NT2/D1 (cell line): ENCODE measurements around a stretch of chr18.

DNA sequence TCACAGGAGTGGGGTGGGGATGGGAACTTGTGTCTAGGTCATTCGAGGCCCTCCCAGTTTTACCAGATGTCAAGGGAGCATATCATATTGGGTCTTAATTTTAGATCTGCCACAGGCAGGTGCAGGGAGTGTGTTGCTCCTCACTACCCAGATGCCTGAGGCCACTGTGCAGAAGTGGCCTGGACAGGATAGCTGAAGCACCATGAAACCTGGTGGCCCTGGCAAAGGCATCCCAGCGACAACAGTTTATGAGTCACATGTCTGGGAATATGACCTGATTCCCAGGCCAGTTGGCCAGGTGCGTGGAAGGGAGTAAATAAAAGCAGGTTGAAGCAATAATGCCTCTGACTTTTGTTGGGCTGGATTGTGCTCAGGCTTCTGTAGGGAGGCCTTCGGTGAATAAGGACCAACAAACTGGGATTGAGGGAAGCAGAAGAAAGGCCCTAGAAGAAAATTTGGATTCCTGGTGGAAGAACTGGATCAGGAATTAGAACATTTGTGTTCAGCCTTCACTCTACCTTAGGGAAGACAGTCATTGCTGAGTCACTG lies 78.3 kb upstream of the ZNF516 start:
- RRBS, 2 experiments = no CpG with 5 or more reads among the region's 4 CpGs

GRCh38 chr18:76638864-76639329 lies 143.9 kb upstream of the ZNF516 start:
- RRBS, 2 experiments = no CpG with 5 or more reads among the region's 10 CpGs

DNA sequence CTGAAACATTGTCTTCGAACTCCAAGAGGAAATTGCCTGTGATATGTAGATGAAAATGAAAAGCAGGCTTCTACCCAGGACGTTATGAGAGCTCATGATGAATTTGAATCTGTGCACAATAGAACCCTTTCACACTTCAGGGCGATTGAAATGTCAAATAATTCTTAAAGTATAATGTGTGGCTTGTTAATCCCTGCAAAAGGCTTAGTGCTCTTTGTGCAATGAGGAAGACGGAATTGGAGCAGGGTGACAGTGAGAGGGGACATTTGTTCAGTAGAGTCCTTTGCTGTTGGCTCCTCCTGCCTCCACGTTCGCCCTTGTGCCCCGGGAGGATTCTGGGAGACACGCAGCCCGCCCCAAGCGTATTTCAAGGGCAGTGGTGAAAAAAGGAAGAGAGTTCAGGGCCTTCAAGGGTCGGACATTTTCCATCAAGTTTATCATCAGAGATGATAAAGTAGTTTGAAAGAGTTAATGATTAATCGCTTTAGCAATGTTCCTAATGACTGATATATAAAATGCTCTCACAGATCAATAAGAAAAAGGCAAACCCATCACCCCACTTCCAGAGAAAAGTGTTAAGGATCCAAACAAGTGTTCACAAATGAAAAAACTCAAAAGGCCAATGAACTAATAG lies 50.8 kb upstream of the ZNF236 start:
- RRBS, 2 experiments = no CpG with 5 or more reads among the region's 12 CpGs

DNA sequence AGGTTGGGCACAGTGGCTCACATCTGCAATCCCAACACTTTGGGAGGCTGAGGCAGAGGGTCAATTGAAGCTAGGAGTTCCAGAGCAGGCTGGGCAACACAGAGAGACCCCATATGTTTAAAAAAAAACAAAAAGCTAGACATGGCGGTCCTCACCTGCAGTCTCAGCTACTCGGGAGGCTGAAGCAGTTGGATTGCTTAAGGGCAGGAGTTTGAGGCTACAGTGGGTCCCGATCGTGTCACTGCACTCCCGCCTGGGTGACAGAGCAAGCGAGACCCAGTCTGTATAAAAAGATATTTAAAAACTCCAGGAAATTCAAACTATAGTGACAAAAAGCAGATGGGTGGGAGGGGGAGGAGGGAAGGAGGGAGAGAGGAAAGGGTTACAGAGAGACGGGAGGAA lies 1.0 kb upstream of the ZNF236 start:
- RRBS, 2 experiments = no CpG with 5 or more reads among the region's 7 CpGs

GRCh38 chr18:77013525-77014810 lies 118.6 kb downstream of the MBP start:
- RRBS, 2 experiments = 96 to 98% methylated on average over 3 of the region's 29 CpGs

DNA sequence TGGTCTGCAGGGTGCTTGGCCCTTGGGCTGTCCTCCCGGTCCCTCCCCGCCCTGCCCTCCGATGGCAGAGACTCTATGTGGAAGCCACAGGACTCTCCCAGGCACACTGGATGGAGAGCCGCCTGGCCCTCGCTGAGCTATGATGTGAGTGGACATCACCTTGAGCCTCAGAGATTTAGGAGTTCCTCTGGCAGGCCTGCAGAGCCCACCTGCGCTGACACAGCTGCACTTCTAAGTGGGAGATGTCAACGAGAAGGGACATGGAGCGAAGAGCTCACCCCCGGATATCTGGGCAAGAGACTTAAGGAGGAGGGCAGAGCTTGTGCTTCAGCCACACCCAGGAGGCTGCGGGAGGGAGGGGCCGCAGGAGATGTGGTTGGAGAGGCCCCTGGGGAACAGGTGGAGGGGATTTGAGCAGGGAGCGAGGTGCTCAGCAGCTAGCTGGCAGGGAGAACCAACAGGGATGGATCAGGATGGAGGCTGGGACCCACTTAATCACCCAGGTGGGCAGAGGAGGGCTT lies 78.5 kb downstream of the MBP start:
- RRBS, 2 experiments = no CpG with 5 or more reads among the region's 12 CpGs

DNA sequence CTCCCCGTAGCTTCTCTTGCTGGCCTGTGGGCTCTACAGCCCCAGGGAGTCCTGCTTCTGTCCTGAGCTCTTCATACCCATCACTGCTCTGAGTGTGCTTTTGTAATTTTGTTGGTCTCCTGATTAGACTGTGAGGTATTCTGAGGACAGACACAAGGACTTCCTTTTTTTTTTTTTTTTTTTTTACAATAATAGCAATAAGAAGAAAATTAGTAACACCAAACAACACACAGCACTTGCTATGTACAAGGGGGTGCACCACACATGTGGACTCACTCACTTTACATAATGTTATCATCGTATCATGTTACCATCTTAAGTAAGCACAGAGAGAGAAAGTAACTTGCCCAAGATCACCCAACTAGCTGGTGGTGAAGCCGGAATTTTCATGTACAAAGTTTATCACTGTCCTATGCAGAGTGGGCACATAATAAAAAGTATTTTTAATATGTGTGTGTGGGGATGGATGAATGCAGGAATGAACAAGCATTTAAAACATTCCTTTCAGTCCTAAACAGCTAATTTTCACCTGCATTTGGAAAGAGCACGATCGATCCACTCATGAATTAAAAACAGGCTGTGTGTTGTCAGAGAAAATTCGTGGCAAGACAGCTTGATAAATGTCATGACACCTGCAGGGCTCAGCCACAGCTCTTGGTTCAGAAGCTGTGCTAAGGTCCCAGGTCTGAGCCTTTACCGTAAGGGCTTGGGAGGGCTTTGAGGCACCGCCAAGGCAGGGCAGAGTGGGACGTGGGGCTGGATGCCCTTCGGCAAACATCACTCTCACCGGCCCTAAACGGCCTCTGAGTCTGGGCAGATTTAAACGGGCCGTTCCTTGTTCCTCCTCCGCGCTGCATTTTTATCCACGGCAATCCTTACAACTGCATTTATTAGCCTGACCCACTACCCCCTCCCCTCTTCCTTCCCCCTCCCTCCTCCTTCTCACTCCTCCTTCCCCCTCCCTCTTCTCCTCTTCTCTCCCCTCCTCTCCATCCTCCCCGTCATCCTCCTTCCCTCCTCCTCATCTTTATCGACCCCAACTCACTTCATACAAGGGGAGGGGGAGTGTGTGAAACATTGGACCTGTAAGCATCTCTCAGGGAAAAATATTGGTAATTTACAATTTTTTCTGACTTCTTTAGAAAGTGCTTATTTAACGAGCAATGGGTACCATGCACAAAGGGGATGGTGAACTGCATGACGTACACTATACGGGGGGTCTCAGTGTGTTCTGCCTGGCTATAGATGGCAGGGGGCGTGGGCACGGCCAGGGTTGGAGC lies 34.1 kb downstream of the MBP start:
- RRBS, 2 experiments = no CpG with 5 or more reads among the region's 24 CpGs

GRCh38 chr18:77099404-77100111 lies 33.0 kb downstream of the MBP start:
- RRBS, 2 experiments = 95 to 100% methylated on average over 2 to 3 of the region's 18 CpGs

DNA sequence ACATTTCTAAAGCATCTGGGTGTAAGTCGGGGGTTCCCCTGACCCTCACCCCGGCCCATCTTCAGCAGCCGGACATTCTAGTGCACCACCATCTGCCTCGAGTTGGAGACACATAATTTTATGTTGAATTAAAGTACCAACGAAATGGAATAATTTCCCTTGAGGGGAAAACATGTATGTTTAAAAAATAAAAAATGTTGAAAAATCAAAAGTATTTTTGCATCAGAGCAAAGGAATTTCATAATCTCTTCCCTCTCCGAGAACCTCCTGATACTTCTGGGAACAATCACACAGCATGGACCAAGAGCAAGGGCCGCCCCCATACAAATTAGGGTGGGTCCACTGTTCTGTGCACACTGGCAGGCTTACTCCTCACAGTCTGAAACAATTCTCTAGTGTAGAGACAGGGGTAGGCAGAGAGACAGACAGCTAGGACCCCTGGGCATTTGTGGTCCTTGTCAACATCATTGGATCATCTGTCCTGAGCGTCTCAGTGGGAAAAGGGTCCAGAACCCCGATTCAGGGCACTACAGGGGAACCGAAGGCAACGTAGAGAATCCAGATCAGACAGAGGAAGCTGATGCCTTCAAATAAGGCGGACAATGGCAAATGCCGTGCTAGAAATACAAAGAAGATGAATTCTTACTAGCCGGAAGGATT lies 29.1 kb downstream of the MBP start:
- RRBS, 2 experiments = no CpG with 5 or more reads among the region's 14 CpGs

- RRBS, 2 experiments = no CpG with 5 or more reads among the region's 16 CpGs
Observed at GRCh38 chr18:77870052-77870701, 620.5 kb downstream of the GALR1 start.

- RRBS, 2 experiments = 1 to 2% methylated on average over 21 to 27 of the region's 57 CpGs
Observed at GRCh38 chr18:77899935-77900557, 650.4 kb downstream of the GALR1 start.

GRCh38 chr18:78266439-78266781 lies 713.2 kb upstream of the SALL3 start:
- RRBS, 2 experiments = no CpG with 5 or more reads among the region's 2 CpGs

DNA sequence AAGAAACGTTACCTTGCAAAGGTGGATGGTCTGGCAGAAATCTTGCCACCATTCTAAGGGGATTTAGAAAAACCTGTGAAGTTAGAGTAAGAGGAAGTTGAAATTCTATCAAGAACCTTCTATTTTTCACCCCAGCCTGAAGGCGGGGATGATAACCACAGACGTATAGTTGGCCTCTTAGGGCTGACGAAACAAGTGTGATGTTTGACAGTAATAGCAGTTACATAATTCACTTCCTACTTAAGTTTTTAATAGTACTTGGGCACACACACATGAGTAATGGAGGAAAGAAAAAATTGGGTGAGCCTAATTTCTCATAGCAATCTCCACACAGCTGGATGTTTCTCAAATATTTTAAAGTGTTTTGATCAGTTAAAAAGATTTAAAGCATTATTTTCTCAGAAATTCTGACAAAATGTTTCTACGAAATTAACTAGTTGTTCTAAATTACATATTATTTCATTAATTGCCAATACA lies 336.6 kb upstream of the SALL3 start:
- RRBS, 2 experiments = no CpG with 5 or more reads among the region's 5 CpGs

GRCh38 chr18:78978690-78979507 lies 719 bp upstream of the SALL3 start:
- RRBS, 2 experiments = under 1 to 2% methylated on average over 23 of the region's 105 CpGs

DNA sequence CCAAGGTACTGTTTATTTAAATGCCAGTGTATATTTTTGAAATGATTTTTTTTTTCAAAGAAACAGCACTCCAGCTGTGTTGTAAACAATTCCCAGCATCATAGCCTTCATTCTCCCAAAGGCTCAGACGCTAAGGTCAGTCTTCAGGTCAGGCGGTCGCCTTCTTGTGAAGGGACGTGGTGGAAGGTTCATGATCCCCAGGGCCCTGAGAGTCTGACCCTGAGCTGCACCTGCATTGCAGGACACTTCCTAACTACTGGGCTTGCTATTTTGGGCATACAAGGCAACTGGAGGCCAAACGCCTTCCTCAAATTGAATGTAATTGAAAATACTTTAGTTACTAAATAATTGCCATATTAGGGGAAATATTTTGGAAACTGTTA lies 135.7 kb downstream of the ATP9B start:
- RRBS, 2 experiments = no CpG with 5 or more reads among the region's 5 CpGs

GRCh38 chr18:79398070-79398669 lies 2.4 kb downstream of the NFATC1 start:
- RRBS, 2 experiments = no CpG with 5 or more reads among the region's 23 CpGs

DNA sequence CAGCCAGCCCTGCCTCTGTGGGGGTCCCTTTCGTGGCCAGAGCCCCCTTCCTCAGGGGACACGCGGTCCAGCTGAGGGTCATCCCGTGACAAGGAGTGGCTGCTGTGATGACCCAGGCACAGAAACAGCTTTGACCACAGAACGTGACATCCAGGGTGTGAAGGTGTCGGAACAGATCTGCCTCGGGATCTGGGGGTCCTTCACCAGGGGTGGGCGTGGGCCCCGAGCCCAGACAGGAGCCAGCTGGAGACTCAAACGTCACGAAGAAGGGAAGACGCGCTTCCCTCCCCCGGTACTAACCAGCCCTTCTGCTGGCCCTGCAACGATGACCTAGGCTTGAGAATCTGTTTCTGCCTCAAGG lies 75.9 kb downstream of the NFATC1 start:
- RRBS, 2 experiments = no CpG with 5 or more reads among the region's 15 CpGs

GRCh38 chr18:79610874-79611711 lies 68.5 kb upstream of the CTDP1 start:
- RRBS, 2 experiments = 86 to 88% methylated on average over 6 of the region's 27 CpGs

DNA sequence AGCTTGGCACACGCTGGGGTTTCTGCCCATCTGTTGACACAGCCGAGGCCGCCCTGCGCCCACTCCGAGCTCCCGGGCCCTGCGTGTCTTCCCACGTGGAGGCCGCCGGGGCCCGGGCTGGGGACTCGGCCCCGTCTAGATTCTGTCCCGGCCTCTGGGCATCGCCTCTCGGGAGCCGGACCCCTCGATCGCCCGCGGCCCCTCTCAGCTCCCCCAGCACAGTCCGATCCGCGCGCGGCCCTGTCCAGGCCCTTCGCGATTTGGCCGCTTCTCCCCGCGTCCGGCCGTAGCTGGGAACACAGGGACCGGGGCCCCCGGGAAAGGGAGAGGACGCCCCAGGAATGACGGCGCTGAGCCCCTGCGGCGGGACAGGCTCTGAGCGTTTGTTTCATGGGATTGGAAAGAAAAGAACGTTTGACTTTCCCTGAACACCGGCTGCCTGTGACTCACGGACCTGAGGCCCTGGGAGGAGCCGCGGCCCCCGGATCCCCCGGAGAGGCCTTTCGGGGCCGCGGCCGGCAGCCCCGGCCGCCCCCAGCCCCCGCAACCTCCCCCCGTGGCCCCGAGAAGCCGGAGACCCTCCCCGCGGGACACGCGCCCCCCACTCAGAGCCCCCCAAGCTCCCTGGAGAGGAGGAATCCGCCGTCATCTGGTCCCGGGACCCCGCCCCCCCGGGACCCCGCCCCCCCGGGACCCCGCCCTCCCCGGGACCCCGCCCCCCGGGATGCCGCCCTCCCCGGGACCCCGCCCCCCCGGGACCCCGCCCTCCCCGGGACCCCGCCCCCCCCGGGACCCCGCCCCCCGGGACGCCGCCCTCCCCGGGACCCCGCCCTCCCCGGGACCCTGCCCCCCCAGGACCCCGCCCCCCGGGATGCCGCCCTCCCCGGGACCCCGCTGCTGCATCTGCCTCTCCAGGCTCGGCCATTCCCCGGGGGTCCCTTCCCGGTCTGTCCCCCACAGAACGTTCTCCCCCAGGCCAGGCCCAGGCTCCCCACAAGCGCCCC lies 62.7 kb upstream of the CTDP1 start:
- RRBS, 2 experiments = 19 to 21% methylated on average over 39 to 49 of the region's 98 CpGs

DNA sequence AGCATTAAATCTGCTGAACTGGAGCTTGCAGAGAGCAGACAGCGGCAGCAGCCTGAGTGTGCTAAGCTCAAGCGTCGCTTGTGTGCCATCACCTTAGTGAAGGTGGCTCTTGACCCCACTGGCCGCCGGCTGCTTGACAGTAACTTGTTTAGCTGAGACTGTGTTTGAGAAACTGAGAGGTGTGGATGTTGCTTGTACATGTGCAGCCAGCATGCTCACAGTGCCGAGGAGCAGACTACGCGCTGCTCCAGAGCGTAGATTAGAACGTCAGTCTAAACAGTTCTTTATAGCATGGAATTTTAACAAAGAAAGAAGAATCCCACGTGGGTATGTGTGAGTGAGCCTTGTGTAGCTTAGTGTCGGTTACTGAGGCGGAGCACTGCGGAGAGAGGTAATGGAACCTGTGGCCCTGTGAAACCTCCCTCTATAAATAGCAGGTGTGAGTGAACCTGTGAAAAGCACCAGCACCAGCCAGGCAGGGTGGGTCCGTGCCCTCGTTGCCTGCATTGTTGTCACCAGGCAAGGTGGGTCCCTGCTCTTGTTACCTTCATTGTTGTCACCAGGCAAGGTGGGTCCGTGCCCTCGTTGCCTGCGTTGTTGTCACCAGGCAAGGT lies 4.5 kb downstream of the CTDP1 start:
- RRBS, 2 experiments = no CpG with 5 or more reads among the region's 19 CpGs